NALM6 (cell line): ENCODE measurements around the genes AMOT and IL13RA2.

DNA sequence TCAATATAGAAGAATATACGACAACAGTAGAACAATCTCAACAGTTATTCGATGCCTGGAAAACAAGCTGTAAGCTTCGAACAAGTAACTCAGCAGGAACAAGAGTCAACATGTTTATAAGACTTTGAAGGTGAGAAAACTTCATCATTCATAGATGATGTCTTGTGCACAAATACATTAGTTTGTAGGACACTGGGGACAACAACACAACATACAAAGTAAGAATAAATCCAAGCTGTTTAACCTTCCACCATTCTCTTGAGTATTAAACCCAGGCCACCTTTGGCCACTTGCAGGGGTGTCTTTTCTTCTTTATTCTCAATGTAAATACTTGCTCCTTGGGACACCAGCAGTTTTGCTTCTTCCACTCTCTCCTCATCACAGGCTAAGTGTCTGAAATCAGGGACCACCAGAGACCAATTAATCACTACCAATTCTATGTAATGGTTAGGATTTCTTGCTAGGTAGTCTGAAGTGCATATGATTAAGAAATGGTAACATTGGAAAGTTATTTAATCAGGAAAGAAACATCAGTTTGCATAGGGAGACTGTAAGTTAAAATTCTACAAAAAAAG is 6.5 kb downstream of the PSMD10 start:
- PRO-cap: no peak

DNA sequence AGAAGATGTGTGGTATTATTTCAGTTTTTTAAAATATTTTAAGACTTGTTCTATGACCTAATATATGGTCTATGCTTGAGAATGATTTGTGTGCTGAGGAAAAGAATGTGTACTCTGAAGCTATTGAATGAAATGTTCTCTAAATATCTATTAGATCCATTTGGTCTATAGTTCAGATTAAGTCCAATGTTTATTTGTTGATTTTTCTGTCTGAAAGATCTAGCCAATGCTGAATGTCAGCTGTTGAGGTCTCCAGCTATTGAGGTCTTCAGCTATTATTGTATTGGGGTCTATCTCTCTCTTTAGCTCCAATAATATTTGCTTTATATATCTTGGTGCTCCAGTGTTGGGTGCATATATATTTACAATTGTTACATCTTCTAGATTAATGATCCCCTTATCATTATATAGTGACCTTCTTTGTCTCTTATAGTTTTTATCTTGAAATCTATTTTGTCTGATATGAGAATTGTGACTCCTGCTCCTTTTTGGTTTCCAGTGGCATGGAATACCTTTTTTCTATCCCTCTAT is 363.5 kb upstream of the IRS4 start:
- PRO-cap: no peak

GRCh38 chrX:109774574-109775137 is 41.6 kb upstream of the ACSL4 start:
- PRO-cap: no peak

GRCh38 chrX:109844491-109844881 is 111.4 kb upstream of the ACSL4 start:
- PRO-cap: no peak

- PRO-cap: no peak
Measured at GRCh38 chrX:109997730-109998427, 5.0 kb upstream of the TMEM164 start.

DNA sequence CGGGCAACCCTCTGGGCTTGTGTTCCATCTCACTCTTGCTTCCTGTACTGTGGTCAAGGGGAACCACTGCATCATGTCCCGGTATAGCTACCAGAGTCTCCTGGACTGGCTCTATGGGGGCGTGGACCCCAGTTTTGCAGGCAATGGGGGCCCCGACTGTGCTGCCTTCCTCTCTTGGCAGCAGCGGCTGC is 683 bp downstream of the TMEM164 start:
- PRO-cap: no peak

GRCh38 chrX:110020996-110022323 is 18.5 kb downstream of the TMEM164 start:
- PRO-cap: no peak

- PRO-cap: no peak
Measured at GRCh38 chrX:110945270-110945635, 149.6 kb upstream of the CHRDL1 start.

DNA sequence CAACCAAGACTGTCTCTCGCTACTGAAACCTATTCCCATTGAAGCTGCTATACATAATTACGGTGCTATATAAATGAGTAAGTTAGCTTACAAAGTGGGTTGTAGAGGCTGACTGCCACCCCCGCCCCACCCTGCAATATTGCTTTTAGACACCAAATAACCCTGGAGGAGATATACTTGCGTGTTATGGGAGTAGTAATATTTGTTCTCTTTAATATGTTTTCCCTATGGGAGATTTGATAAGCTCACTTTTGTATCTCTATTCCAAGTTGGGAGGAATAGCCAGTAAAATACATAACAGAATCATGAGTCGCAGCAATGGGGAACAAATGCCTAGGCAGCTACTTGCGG is 130.0 kb downstream of the RTL4 start:
- PRO-cap: no peak

DNA sequence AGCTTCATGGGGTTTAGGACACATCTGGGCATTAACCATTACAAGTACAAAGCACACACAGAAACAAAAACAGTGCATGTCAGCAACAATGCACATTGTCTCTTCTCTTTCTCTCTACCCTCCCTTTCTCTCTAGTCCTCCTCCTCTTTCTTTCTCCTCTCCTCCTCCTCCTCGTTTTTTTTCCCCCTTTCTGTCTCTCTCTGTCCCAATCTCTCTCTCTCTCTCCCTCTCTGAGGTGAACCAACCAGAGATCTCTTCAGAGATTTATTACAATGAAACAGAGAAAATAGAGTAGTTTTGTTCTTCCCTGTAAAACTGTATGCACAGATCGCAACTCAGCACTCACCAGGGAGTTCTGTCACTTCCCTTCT is 54.3 kb upstream of the LHFPL1 start:
- PRO-cap: no peak

DNA sequence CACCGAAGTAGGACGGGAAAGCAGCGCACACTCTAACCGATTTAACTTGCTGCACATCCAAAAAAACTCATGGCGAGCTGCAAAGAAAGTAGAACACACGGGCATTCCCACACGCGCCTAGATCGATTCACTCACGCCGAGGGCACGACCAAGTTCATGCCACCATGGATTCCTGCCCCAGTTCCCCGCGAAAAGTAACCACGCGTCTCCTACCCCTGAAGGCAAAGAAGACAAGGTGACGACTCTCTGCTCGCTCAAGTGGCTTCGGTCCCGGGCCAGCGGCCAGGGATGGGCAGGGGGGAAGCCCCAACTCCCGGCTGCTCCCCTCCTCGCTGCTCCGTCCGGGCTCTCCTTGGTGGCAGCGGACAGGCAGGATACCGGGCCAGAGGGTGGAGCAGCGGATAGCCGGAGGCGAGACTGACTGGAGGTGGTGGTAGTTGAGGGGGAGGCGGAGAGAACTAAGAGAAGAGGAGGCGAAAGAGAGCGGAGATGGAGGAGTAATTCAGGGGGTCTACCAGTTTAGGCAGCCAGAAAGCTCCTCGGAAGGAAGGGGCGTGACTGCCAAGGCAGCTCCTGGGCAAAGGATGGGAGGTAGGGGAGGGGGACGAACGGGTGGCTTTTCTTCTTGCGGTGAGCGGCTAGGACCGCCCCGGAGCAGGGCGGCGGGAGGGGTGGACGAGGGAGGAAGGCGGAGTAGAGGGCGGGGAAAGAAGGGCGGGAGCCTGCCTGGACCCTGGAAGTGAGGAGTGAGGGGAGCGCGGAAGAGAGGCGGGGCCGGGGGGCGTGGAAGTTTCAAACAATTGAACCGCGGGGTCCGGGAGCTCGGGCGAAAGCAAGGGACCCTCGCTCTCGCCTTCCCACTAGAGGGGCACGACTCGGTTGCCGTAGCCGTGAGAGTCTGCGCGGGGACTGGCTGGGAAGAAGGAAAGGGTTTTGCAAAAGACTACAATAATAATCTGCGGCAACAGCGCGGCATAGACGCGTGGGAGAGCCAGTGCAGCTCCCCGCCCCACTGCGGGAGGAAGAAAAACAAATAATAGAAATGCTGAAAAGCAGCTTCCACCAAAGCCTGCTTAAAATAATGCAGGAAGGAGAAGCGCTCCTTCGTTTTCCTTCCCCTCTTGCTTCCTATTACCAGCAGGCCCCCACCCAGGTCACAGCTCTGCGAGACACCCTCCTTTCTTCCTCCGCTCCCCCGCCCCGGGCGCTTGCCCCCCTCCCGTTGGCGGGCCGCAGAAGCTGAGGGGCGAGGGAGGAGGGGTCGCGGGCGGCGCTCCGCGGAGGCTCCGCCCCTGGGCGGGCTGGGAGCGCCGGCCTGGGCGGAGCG is at the start of gene AMOT:
TSS of gene AMOT (minus strand) at position 593 of the 1,327 bp plus-strand sequence.
- PRO-cap: bidirectional peak, plus-strand start at position 799 of the sequence, minus-strand start at position 499 of the sequence; bidirectional peak, plus-strand start outside the sequence, minus-strand start at position 1,206 of the sequence

DNA sequence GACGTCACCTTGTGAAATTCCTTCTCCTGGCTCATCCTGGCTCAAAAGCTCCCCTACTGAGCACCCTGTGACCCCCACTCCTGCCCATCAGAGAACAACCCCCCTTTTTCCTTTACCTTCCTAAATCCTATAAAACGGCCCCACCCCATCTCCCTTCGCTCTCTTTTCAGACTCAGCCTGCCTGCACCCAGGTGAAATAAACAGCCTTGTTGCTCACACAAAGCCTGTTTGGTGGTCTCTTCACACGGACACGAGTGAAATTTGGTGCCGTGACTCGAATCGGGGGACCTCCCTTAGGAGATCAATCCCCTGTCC is 543.7 kb upstream of the HTR2C start:
- PRO-cap: no peak

DNA sequence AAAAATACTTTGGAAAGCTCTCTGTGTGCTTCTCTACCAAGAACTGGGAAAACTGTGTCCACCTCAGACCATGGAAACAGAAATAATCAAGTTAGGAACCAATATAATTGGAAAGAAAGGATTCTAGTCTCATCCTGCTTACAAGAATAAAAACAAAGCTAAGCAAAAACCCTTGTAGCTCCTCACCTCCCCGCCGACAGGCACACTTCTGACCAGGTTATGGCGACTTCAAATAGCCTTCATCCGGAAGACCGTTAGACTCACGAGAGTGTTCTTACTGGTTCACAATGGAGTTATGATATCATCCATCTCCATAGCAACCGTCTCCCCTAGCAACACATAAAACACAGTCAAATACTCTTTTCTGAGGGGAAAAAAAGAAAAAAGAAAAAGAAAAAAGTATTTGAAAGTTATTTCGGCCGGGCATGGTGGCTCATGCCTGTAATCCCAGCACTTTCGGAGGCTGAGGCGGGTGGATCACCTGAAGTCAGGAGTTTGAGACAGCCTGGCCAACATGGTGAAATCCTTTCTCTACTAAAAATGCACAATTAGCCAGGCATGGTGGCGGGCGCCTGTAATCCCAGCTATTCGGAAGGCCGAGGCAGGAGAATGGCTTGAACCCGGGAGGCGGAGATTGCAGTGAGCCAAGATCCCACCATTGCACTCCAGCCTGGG is at the start of gene IL13RA2:
TSS of gene IL13RA2 (minus strand) at position 250 of the 675 bp plus-strand sequence.
- PRO-cap: no peak

DNA sequence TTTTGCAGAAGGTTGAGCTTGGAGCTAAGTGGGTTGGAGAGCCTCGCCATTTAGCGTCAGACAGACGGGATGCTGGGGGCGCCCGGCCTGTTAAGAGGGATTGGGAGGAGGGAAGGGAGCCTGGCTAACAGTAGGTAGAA is 1.3 kb downstream of the PLS3 start:
- PRO-cap: no peak

DNA sequence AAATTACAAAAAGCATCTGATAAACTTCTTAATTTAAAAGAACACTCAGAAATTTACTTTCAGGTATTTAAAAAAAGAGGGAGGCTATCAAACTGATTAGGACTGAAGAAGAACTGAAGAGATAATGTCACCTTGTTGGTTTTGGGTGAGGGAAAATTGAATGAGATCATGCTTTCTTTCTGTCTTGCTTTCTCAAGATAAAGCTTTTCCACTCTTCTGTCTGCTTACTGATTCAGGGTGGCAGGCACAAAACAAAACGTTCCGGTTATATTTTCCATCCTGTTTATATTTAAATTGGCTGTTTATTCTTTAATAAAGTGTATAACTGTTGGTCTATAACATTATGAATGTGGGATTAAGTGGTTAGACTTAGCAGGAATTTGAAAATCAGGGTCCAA is 20.5 kb downstream of the PLS3 start:
- PRO-cap: no peak

DNA sequence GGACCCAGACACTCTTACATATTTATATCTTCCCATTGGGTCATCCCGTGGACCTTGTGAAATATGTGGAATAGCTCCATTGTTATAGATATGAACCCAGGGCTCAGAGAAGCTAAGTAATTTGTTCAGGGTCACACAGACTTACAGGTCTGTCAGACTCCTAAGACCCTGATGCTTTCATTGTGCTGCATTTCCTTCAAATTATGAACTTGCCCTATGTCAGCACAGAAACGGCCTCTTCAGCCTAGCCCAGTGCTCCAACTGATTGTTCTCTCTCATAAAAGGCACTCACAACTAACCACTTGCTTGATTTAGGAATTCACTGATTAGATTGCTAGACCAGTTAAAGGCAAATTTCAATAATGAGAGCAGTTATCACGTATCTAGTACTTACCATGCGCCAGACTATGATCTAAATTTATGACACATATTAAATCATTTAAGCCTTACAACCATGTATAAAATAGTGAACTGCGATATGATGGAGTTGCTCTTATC is 31.4 kb downstream of the PLS3 start:
- PRO-cap: no peak

DNA sequence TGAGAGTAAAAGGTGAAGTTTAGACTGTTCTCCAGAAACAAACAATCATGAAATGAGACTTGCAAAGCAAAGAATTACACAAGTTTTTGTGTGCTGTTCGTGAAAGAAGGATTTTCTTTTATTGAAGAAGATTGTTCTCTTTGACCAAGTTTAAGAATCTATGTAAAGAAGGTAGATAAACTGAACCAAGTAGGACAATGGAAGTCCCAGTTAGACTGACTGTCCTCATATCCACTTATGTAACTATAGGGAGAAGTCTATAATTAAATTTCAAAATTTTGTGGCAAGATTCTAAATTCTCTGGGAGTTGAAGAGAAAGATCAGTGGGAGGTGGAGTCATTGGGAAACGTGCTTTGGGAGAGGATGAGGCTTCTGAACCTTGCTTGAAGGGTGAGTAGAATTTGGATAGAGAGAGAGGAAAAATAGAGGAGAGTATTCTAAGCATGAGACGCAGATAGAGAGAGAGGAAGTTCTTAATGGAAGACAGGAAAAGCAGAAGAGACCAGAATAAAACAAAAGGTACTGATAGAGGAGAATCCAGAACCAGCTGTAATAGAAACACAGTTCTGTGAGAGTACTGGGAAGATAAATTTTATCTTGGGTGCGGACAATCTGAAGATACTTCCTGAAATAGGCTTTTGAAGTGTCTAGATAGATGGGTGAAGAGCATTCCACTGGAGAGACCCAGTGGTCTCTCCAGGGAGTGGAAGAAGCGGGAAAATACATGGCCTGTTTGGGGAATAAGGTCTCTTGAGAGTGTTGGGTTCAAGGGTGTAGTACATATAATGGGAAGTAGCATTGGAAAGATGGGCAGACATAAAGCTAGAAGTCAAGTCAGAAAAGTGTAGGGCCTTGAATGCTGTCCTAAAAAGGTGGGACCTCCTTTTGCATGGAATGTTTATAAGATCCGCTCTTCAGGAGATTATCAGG is 39.8 kb downstream of the PLS3 start:
- PRO-cap: no peak

- PRO-cap: no peak
Measured at GRCh38 chrX:115625702-115625991, 64.7 kb downstream of the PLS3 start.

GRCh38 chrX:115940669-115941110 is 229.9 kb upstream of the AGTR2 start:
- PRO-cap: no peak

DNA sequence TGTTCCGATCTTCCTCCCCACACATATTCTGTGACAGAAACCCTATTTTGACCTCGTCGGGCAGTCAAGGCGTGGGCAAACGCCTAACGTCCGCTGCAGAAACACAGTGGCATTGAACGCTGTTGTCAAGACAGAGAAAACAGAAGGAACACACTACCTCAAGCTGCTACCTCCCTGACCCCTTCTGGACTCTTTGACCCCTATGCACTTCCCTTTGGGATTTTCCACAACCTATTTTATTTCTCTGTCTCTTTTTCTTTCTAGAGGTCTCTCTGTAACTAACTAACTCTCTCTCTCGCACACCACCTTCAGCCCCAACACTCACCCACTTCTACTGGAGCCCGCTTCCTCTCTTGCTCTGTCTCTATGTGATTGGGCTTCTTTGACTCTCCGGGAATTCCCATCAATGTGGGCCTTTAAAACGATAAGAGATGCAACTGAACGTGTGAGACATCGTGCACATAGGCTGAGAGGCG is 219.5 kb upstream of the AGTR2 start:
- PRO-cap: no peak